Gastrocnemius medialis (tissue), 3 donors: Measurements from ENCODE around the gene CMSS1.

- PRO-cap: no peak
- RAMPAGE, long total RNA, 3 experiments: no peak in any of the 3 experiments
Measured at GRCh38 chr3:88059941-88060176, 804 bp downstream of the ZNF654 start.

DNA sequence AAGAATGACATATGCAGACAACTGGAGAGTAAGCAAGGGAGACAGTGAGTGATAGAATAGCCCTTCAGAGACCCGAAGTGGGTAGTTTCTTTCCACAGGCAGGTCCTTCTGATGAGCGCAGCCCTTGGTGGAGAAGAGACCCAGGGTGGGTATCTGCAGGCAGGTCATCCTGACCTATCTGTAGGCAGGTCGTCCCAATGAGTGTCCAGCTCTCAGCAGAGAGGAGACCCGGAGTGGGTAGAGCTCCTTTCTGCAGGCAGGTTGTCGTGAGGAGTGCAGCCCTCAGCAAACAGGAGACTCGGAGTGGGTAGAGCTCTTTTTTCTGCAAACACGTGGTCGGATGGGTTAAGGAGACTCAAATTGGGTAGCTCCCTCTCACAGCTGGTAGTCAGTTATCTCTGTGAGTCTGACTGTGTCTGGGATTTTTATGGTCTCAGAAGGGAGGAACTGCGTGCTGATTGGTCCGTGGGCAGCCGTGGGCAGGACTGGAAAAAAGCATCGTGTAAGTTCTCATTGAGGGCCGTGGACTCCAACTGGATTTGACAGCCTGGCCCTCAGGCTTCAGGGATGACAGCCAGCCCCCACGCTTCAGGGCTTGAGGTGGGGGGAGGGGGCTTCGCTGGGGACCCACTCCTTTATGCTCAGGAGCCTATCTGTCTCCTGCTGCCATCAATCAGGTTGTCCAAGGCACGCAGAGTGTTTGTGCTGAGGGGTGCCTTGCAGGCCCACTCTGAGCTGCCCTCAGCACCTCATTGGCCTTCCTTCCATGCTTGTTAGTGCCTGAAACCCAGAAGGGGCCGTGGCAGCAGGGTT, 463.8 kb downstream of the EPHA3 start:
- PRO-cap: no peak
- RAMPAGE, long total RNA, 3 experiments: no peak in any of the 3 experiments

DNA sequence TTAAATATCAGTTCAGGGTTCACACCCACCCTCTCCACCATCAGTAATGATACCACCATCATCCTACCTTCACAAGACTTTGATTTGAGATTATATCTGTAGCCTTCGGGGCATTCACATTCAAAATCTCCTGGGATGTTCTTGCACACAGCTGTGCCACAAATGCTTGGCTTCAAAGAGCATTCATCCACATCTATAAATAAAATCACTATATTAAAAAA, 73.0 kb downstream of the PROS1 start:
- PRO-cap: no peak
- RAMPAGE, long total RNA, 3 experiments: no peak in any of the 3 experiments

DNA sequence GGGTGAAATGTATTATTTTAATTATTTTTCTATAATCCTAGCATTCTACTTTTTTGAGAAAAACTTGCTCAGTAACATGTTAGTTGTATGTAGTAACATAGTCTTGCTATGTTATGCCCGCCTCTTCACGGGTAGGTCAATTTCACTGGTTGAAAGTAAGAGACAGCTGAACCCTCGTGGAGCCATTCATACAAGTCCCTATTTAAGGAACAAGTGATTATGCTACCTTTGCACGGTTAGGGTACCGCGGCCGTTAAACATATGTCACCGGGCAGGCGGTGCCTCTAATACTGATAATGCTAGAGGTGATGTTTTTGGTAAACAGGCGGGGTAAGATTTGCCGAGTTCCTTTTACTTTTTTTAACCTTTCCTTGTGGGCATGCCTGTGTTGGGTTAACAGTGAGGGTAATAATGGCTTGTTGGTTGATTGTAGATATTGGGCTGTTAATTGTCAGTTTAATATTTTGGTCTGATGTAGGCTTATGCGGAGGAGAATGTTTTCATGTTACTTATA, 197.2 kb upstream of the EPHA6 start:
- PRO-cap: no peak
- RAMPAGE, long total RNA, 3 experiments: start-site peak on the minus strand in 1 of 3 experiments, centred at position 370 of the sequence, 21 reads per replicate

- PRO-cap: no peak
- RAMPAGE, long total RNA, 3 experiments: start-site peak on the minus strand in 1 of 3 experiments, at chr3:96617933-96618007 at its widest, 97 reads per replicate
Measured at GRCh38 chr3:96617602-96618254, 196.7 kb upstream of the EPHA6 start.

DNA sequence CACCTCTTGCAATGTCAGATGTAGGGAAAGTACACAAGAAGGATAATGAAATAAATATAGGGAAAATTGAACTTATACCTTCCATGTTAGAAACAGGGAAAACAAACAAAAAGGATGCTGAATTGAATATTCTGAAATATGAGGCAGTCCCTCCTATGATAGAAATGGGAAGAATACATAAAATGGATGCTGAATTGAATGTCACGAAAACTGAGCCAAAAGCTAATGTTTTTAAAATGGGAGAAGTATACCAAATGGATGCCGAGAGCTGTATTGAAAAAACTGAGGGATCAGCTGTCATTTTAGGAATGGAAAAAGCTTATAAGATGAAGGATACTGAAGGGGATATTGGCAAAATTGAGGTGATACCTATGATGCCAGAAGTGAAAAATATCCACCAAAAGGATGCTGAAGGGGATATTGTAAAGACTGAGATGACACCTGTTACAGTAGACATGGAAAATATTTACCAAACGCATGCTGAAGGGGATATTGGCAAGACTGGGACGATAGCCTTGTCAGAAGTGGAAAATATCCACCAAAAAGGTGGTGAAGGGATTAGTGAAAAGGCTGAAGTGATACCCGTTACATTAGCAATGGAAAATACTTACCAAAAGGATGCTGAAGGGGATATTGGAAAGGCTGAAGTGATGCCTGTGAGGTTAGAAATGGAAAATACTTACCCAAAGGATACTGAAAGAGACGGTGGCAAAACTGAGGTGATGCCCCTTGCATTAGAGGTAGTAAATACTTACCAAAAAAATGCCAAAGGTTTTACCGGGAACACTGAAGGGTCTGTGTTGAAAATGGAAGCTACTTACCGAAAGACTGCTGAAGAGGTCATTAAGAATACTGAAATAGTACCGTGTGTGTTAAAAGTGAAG, 54.2 kb downstream of the CRYBG3 start:
- PRO-cap: no peak
- RAMPAGE, long total RNA, 3 experiments: no peak in any of the 3 experiments

- PRO-cap: no peak
- RAMPAGE, long total RNA, 3 experiments: no peak in any of the 3 experiments
Measured at GRCh38 chr3:97935699-97936022, 36.6 kb downstream of the RIOX2 start.

- PRO-cap: no peak
- RAMPAGE, long total RNA, 3 experiments: no peak in any of the 3 experiments
Measured at GRCh38 chr3:98564340-98565085, 28.9 kb downstream of the CPOX start.

GRCh38 chr3:98612424-98613639, 19.4 kb upstream of the CPOX start:
- PRO-cap: no peak
- RAMPAGE, long total RNA, 3 experiments: no peak in any of the 3 experiments

DNA sequence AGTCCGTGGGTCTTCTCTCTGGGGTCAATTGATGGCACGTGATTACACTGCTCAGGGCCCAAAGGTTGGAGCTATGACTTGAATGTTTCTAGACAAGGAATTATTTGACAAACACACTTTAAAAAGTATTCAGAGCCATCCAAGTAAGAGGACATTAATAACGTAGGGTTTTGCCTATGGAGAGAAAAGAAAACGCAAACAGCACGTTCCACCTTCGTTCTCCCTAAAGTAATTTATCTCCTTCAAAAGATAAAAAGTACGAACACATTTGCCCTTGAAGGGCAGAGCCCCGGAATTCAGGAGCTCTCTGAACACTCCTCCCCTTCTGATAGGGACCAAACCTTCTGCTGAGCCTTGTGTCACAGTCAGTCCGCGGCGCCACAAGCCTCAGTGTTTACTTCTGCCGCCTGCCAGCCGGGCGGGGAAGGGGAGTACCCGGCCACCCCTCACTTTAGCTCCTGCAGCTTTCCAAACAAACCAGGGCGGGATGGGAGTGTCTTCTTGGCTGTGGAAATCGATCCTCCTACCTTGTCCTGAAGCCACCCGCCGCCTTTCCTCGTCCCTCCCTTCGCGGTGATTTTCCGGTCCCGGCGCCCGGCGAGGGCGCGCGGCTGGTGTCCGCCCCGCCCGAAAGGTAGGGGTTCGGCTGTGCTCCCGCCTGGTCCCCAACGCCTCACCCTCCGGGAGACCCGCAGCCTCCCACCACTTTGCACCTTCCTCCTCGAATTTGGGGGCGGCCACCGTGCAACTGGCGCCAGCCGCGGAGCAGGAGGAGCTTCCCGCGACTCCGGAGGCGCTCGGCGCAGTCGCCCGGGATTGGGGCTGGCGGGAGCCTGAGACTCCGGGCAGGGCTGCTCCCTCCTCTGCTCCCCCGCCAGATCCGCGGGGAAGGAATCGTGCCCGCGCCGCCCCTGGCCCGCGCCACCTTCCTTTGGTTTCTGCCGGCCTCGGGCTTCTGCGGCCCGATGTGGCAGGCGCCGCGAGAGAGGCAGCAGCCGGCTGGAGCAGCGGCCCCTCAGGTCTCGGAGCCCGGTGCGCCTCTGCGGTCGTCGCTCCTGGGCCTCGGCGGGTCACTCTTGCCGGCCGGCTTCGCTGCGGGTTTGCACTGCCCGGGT, 30.9 kb upstream of the ST3GAL6 start:
- PRO-cap: bidirectional peak, plus-strand start at position 390 of the sequence, minus-strand start at position 343 of the sequence; unidirectional peak, plus-strand start at position 803 of the sequence
- RAMPAGE, long total RNA, 3 experiments: start-site peak on the plus strand in 3 of 3 experiments, centred at positions 576 to 963 of the sequence, 8 to 63 reads per replicate; start-site peak on the minus strand in 1 of 3 experiments, centred at position 647 of the sequence, 12 reads per replicate

GRCh38 chr3:98734334-98734636, 28.9 kb upstream of the ST3GAL6 start:
- PRO-cap: no peak
- RAMPAGE, long total RNA, 3 experiments: no peak in any of the 3 experiments

DNA sequence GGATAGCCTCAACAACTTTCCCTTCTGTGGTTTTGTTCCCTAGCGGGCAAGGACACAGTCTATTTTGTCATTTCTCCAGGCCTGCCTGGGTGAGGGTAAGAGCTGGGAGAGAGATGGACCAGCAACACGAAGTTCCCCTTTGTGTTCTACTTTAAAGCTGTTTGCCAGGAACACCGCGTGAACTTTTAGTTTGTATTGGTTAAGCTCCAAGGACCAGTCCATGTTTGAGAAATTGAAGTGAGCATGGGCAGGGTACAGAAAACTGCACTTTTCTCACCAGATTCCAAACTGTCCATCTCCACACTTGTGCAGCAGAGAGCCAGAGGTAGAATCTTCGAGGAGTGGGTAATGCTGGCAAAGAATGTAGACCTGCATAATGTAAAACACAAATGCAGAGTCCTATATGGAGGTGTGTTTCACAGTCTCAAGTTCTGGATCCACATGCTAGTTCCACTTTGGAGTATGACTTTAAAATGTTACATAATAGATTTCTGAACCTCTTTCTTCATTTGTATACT, 21.1 kb downstream of the ST3GAL6 start:
- PRO-cap: no peak
- RAMPAGE, long total RNA, 3 experiments: no peak in any of the 3 experiments

GRCh38 chr3:98800460-98800882, 37.3 kb downstream of the ST3GAL6 start:
- PRO-cap: no peak
- RAMPAGE, long total RNA, 3 experiments: no peak in any of the 3 experiments

GRCh38 chr3:99789168-99789589, 28.5 kb upstream of the CMSS1 start:
- PRO-cap: no peak
- RAMPAGE, long total RNA, 3 experiments: no peak in any of the 3 experiments

GRCh38 chr3:99817641-99818566, at the start of gene CMSS1:
Gene CMSS1 (plus strand): TSS chr3:99817862.
- PRO-cap: bidirectional peak, plus-strand start at chr3:99817862, minus-strand start at chr3:99817790; bidirectional peak, plus-strand start at chr3:99818233, minus-strand start at chr3:99818118
- RAMPAGE, long total RNA, 3 experiments: start-site peak on the plus strand in 3 of 3 experiments, at chr3:99817840-99817972 at its widest, 2,374 to 9,399 reads per replicate

GRCh38 chr3:99943891-99944891, 126.5 kb downstream of the CMSS1 start:
- PRO-cap: no peak
- RAMPAGE, long total RNA, 3 experiments: no peak in any of the 3 experiments

GRCh38 chr3:100041014-100041146, 73.4 kb downstream of the FILIP1L start:
- PRO-cap: no peak
- RAMPAGE, long total RNA, 3 experiments: no peak in any of the 3 experiments

DNA sequence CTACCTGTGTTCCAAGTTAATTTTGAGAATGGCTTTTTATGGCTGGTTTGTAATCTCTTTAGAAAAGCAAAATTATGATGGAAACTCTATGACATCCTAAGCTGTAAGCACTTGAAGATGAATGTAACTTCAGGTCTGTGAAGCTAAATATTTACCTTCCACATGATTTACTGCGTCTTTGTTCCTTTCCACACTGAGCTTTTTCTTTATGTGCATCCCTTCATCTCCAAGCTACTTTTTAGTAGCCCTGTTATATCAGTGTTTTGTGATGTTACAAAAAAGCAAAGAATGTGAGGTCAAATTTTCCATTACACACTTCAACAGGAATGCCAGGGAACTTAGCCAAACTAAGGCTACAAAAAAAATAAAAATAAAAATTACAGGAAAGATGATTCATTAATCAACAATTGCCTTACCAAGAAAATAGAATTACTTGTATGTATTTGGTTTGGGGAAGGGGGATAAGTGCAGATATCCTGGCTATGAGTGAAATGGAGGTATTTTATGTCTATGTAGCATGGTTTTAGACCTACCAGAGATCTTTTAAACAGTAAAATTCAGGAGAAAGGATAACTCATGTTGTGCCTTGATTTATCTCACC, 73.0 kb downstream of the FILIP1L start:
- PRO-cap: no peak
- RAMPAGE, long total RNA, 3 experiments: no peak in any of the 3 experiments

DNA sequence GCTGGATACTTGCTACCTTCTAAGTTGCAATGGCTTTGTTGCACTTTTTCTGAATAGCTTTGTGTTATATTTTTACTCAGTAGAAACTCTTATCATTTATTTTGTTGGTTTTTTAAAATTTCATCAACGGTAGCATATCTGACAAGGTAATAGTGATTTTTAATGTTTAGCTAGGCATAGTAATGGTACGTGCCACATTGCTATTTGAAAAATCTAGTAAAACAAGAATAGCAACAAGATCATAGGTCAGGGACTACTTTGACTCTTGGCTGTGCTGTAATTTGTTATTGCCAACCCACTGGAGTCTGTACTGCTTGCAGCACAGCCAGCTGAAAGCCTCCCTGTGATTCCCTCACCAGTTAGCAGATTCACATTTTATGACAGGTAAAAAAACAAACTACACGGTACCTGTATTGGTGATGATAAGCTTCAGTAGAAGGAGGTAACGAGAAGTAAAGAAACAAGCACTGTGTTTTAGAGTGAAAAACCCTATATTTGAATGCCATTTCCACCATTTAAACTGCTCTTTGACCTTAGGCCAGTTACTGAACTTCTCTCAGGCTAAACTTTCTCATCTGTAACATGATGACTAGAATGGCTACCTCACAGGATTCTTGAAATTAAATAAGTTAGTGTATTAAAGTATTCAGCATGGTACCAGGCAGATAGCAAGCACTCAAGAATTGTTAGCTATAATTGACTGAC, 16.3 kb downstream of the FILIP1L start:
- PRO-cap: no peak
- RAMPAGE, long total RNA, 3 experiments: no peak in any of the 3 experiments

DNA sequence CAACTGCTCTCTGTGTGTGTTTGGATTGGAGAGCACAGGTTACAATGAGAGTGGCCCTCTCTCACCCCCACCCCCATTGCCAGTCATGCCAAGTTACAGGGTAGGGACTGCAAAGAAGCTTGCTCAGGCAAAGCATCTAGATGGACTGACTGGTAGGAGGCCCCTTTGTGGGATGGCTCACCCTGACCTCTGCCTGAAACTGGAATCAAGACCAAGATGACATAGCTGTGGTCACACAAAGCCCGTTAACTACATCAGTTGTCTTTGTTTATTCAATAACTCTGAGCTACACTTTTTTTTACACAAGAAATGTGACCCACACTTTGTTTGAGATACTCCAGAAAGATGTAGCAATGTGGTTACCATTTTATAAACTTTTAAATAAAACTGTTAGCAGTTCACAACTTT, 10.2 kb downstream of the FILIP1L start:
- PRO-cap: no peak
- RAMPAGE, long total RNA, 3 experiments: no peak in any of the 3 experiments